MCF 10A (cell line): ENCODE measurements around the genes TSPY9, CDY2B, HSFY2, RBMY1D, PRY2, RBMY1J, DAZ2, CDY1B and DAZ4.

- PRO-cap, result no peak
- RRBS, result no CpG with 5 or more reads among the region's 14 CpGs
These were observed 650 bp upstream of the TBL1Y start for GRCh38 chrY:6909828-6910265.

GRCh38 chrY:7275545-7276335 lies 364.2 kb upstream of the AMELY start:
- PRO-cap, result no peak
- RRBS, result no CpG with 5 or more reads among the region's 17 CpGs

DNA sequence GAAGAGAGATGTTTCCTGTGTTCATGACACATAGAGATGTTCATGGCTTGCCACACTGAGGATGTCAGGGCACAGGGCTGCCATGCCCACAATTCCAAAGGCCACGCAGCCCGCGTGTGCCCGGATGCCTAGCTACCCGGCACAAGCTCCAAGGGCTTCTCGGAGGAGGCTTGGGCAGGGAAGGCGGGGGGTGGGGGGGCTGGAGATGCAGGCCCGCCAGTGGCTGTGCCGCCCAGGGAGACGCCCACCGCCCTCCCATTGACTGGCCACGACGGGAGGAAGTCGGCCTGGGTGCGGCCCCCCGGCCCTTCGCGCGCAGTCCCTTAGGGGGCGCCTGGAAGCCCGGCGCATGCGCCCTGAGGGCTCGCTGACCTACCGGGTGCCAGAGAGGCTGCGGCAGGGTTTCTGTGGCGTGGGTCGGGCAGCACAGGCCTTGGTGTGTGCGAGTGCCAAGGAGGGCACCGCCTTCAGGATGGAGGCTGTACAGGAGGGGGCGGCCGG lies at the start of gene TSPY9:
Gene TSPY9 (plus strand): TSS at position 304 of the 501 bp plus-strand sequence.
- PRO-cap, result no peak
- RRBS, result no CpG with 5 or more reads among the region's 32 CpGs

- PRO-cap, result no peak
- RRBS, result no CpG with 5 or more reads among the region's 10 CpGs
These were observed 1.4 kb downstream of the TMSB4Y start for GRCh38 chrY:13704973-13705615.

GRCh38 chrY:17880088-17880639 lies at the start of gene CDY2B:
CDY2B (minus strand) TSS chrY:17880220.
- PRO-cap, result no peak
- RRBS, result no CpG with 5 or more reads among the region's 9 CpGs

DNA sequence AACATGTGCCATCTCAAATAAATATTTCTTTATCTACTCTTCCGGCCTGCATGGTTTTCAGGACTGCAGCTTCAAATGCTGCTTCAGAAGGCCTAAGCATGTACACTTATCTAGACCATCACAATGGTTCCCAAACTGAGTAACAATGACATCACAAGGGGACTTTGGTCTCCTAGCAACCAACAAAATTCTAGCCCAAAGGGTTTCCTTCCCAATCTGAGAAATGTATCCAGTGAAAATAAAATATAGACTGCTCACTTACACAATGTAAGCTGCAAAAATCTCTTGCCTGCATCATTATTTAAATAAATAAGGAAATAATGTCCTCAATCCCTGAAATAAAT lies at the start of gene HSFY2:
Gene HSFY2 (minus strand): TSS at position 129 of the 344 bp plus-strand sequence.
- PRO-cap, result no peak
- RRBS, result no CpG with 5 or more reads among the region's 1 CpG

GRCh38 chrY:19502598-19503404 lies 241.7 kb downstream of the KDM5D start:
- PRO-cap, result no peak
- RRBS, result no CpG with 5 or more reads among the region's 44 CpGs

- PRO-cap, result no peak
- RRBS, result no CpG with 5 or more reads among the region's 16 CpGs
These were observed 125.2 kb upstream of the KDM5D start for GRCh38 chrY:19869660-19870138.

- PRO-cap, result no peak
- RRBS, result no CpG with 5 or more reads among the region's 5 CpGs
These were observed 933 bp downstream of the EIF1AY start for GRCh38 chrY:20576493-20576925.

GRCh38 chrY:21894245-21894833 lies at the start of gene RBMY1D:
RBMY1D (minus strand) TSS chrY:21894526.
- PRO-cap, result no peak
- RRBS, result no CpG with 5 or more reads among the region's 33 CpGs

DNA sequence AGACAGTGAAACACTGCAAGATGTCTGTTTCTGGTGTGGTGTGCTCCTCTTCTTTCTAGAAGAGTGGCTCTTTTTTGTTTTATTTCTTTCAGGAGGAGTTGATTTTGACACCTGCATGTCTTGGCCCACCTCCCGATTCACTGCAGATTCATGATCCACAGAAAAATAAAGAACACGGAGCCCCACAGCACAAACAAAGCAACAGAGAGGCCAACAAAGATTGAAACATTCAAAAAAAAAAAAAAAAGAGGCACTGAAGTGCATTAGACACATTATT lies at the start of gene PRY2:
Gene PRY2 (minus strand): TSS at position 54 of the 277 bp plus-strand sequence.
- PRO-cap, result no peak
- RRBS, result no CpG with 5 or more reads among the region's 2 CpGs

GRCh38 chrY:22403052-22403540 lies at the start of gene RBMY1J:
RBMY1J (plus strand) TSS chrY:22403410.
- PRO-cap, result no peak
- RRBS, result no CpG with 5 or more reads among the region's 32 CpGs

DNA sequence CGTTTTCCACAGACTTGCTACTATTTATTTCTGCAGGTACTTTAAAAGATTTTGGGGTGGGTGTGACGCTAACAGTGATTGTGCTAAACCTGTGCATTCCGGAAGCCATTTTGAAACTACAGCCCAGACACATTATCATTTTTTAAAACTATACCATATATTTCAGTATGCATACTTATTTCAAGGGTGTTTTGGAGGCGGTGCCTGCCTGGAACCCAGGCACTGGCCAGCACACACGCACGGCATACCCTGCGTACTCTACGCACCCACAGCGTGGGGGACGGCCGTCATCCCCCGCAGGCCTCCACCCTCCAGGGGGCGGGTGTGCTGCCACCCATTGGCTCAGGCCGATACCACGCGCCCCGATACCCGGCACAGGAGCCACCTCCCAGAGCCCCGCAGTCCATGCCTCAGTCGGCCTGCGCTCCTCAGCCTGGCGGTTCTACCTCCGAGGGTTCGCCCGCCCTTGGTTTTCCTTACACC lies at the start of gene DAZ2:
Gene DAZ2 (plus strand): TSS at position 413 of the 483 bp plus-strand sequence.
- PRO-cap, result no peak
- RRBS, result no CpG with 5 or more reads among the region's 25 CpGs

DNA sequence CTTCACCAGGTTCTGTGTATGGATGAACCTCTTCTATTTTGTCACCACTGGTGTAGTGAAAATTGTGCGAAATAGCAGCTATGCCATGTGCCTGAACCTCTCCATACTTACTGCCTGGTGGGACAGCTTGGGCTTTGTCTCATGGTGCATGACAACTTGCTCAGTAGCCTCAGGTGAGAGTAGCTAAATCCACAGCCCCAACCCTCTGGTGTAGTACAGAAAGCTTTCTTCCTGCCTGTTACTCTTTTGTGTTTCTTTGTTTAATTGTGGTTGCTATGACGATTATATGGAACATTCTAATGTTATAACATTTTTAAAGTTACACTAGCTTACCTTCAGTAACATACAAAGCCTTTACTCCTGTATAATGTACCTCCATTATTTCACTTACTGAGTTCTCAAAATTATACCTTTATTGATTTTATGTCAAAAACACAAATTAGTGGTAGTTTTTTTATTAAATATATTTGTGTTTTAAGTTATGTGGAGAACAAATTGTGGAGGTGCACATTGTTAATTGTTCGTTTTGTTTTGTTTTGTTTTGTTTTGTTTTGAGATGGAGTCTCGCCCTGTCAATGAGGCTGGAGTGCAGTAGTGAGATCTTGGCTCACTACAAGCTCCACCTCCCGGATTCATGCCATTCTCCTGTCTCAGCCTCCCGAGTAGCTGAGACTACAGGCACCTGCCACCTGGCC lies at the start of gene CDY1B:
Gene CDY1B (minus strand): TSS at position 245 of the 695 bp plus-strand sequence.
- PRO-cap, result no peak
- RRBS, result no CpG with 5 or more reads among the region's 6 CpGs

DNA sequence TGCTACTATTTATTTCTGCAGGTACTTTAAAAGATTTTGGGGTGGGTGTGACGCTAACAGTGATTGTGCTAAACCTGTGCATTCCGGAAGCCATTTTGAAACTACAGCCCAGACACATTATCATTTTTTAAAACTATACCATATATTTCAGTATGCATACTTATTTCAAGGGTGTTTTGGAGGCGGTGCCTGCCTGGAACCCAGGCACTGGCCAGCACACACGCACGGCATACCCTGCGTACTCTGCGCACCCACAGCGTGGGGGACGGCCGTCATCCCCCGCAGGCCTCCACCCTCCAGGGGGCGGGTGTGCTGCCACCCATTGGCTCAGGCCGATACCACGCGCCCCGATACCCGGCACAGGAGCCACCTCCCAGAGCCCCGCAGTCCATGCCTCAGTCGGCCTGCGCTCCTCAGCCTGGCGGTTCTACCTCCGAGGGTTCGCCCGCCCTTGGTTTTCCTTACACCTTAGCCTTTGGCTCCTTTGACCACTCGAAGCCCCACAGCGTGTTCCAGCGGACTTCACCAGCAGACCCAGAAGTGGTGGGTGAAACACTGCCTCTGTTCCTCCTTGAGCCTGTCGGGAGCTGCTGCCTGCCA lies at the start of gene DAZ4:
Gene DAZ4 (plus strand): TSS at position 398 of the 600 bp plus-strand sequence.
- PRO-cap, result no peak
- RRBS, result no CpG with 5 or more reads among the region's 28 CpGs